Metanephros (tissue), 2 donors: ENCODE results near the gene ANKRD18B.

DNA sequence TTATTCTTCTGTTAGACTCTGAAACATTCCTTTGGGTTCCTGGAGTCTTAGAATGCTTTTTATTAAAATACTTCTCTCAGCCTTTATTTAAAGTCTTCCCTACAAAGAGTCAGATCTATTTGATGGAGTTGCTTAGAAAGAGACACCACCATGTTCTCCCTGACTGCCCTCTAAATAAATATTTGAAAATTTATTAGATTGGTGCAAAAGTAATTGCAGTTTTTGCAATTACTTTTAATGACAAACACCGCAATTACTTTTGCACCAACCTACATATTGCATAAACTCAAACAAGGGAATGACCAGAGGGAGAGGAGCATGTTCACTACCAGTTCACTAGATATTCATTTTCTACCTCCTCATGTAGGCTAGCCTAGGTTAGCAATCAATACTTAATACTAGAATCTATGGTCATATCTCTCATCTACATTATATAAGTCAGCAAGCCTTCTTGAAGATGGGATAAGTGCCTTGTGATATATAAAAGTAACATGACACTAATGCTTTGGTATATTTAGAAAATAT lies 1557.6 kb upstream of the LINGO2 start:
- RAMPAGE, long total RNA = no peak

DNA sequence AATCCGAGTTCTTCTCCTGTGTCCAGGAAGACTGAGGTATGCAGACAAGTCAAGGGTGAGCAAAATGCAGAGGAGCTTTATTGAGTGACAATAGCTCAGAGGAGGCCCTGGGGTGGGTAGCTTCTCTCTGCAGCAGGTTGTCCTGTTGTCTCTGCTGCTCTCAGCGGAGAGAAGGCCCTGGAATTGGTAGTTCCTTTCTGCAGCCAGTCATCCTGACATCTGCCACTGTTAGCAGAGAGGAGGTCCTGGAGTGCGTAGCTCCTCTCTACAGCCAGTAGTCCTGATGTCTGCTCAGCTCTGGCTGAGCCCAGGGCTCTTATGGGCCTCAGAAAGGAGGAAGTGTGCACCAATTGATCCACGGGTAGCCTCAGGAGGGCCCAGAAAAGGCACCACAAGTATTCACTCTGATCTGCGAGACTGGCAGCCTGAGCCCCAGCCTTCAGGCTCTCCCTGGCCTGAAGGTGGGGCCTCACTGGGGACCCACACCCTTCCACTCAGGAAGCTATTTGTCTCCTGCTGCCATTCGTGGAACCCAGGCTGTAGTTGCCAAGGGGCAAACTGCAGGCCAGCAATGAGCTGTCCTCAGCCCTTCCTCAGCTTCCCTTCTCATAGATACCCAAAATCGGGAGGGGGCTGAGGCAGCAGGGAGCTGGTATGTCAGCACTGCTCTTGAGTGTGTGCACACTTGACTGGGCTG lies 1049.6 kb upstream of the ACO1 start:
- RAMPAGE, long total RNA = no peak

GRCh38 chr9:31756451-31756937 lies 627.9 kb upstream of the ACO1 start:
- RAMPAGE, long total RNA = no peak

DNA sequence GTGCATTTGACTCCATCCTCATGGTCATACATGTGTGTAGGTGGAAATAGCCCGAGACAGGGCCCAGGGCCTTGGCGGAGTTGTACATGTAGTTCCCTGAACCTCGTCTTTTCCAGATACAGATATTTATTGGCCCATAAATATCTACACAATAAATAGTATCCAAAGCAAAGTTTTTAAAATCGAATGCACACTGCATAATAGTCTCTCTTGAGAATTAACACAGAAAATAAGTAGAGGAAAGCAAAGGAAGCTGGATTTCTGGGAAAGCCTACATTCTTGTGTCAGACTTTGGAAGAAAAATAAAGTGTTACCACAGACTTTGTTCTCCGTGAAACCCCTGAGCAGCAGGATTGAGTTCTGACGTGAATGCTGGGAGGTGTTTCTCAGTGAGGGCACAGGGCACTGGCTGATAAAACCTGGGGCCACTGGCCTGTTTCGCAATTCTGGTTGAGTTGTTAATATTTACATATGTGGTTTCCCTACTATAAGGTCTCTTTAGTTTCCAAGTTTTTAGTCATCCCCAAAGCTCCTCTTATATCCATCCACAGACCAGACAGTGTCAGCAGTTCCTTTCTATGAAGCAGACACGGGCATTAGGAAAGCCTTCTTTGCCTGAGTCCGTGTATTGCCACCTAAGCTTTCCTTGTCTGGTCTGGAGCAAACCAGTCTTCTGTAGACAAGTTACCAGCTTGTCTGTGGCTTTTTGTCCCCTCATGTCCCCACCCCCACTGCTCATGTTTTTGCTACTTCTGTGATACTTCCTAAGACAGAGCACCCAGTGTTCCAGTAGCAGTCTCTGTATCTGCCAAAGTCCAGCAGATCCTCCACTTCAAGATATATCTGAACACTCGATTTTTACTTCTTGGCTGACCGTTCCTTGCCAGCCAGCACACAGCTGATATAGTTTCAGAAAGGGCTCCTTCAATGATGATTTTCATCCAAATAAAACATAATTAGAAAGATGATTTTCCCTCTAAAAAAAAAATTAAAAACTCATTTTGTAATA lies 41.9 kb downstream of the ACO1 start:
- RAMPAGE, long total RNA = no peak

GRCh38 chr9:32551229-32552071 lies 677 bp upstream of the SMIM27 start:
- RAMPAGE, long total RNA = no peak

- RAMPAGE, long total RNA = no peak
Measured at GRCh38 chr9:33026743-33027039, 1.6 kb downstream of the DNAJA1 start.

DNA sequence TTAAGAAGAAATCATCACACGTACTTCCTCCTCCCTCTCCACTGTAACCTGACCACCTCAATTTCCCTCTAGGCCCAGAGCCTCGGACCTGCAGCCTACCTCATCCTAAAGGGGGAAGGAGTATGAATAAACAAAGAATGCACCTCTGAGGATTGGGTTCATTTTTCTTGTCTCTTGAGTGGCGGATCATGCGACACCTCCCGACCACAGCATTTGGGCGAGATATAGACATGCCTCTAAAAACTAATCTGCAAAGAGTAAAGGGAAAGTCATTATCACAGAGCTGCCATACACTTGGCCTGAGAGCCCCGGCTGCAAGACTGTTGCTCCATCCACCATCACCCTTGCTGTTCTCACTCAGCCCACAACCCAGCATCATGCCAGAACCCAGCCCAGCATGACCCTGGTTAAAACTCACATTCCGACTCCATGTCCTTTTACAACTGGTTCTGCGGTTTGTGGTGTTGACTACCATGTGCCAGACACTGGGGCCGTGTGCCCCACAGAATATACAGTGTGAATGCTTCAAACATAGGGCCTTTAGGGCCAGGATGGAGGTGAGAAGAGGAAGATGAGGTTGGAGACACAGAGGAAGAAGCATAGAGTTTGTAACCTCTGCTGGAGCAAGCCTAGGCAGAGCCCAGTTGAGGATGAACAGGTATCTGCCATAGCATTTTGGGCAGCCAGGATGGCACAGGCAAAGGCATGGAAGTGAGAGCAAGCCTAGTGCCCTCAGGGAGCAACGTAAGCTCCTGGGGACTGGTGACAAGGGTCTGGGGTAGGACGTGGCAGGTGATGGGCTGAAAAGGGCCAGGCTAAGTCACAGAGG lies 37.4 kb upstream of the SMU1 start:
- RAMPAGE, long total RNA = no peak

- RAMPAGE, long total RNA = no peak
Measured at GRCh38 chr9:33135536-33136075, 31.5 kb downstream of the B4GALT1 start.

GRCh38 chr9:33159981-33160354 lies 7.2 kb downstream of the B4GALT1 start:
- RAMPAGE, long total RNA = no peak

DNA sequence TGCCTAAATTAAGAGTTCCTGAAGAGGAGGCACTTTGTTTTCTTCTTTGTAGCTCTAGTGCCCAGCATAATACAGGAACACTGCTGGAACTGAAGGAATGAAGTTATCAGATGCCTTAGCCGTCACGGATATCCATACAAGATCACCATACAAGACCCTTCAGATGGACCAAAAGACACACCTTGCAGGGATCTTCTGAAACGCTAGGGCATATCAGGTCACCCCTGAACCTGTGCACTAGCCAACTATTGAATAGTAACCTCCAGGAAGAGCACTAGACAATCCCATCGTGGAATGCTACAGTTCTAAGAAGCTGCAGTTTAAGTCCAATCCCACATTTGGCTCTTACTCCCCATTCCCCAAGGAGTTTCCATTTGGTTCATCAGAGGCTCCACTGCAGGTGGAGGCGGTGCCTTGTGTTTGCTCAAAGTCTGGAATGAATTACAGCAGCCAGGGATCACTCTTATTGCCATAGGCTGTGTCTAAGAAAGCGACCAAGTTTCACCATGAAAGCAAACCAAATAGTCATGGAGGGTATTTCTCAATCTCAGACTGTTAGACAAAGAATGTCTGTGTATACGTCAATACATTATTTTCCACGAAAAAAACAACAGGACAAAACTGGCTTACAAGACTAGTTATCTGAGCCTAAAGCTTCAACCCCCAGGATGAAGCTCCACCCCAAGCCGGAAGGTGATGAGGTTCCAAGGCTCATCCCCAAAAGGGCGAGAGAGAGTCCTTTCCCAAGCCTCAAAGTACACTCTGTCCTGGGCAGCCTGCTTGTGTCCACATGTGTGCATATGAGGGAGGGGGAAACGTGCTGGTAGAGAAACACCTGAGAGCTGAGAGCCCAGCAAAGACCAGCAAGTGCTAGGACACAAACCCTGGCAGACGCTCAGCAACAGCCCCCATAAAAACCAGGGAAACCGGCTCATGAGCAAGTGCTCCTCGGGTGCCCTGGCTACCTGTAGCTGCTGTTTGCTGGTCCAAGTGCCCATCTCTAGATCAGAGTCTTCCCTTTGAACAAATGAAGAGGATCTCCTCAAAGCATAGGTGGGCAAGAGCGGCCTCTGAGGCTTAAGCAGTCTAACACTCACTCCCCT lies 4.4 kb downstream of the B4GALT1 start:
- RAMPAGE, long total RNA = no peak

GRCh38 chr9:33172160-33173166 lies 5.3 kb upstream of the B4GALT1 start:
- RAMPAGE, long total RNA = no peak

DNA sequence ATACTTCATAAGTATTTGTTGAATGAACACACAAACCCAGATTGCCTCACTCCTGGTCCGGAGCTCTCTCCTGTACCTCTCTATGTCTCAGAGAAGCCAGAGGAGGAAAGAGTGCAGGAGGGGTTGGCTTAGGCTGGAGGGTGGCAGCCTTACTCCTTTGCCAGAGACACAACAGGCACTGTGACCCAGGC lies 5.0 kb upstream of the SPINK4 start:
- RAMPAGE, long total RNA = no peak

- RAMPAGE, long total RNA = no peak
Measured at GRCh38 chr9:33244203-33244620, 4.2 kb downstream of the SPINK4 start.

DNA sequence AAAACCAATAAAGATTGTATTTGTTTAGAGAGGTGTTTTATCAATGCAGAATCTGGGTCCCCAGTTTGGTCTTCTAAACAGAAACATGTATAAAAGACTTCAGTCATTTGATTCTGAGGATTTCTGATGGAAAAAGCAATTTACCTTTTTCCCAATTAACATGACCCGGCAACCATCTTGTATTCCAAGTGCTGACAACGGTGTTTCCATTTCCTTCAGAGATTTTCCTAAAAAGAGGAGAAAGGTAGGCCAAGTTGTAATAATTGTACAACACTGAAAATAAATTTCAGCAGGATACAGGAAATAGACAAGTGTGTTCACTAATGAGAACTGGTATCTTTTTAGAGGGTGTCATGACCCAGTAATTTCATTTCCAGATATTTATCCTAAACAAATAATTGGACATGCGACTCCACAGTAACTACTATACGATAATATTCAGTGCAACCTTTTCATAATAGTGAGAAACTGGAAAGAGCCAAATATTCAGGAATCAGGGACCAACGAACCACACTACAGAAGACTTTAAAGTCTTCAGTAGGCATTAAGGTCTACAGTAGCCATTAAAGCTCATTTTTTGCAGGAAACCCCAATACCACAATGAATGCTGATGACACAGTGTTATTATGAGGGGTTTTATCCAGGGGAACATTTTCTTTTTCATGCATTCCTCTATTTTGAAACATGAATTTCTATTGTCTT lies 3.4 kb downstream of the BAG1 start:
- RAMPAGE, long total RNA = no peak

DNA sequence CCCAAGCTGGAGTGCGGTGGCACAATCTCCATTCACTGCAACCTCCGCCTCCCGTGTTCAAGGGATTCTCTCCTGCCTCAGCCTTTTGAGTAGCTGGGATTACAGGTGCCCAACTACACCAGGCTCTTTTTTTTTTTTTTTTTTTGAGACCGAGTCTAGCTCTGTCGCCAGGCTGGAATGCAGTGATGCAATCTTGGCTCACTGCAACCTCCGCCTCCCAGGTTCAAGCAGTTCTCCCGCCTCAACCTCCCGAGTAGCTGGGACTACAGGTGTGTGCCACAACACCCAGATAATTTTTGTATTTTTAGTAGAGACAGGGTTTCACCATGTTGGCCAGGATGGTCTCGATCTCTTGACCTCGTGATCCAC lies 20.0 kb downstream of the AQP7 start:
- RAMPAGE, long total RNA = no peak

- RAMPAGE, long total RNA = no peak
Measured at GRCh38 chr9:33523884-33525053, at the start of gene ANKRD18B. Gene ANKRD18B (plus strand): TSS chr9:33524251.

GRCh38 chr9:33721924-33722460 lies 73.4 kb upstream of the PRSS3 start:
- RAMPAGE, long total RNA = no peak

- RAMPAGE, long total RNA = no peak
Measured at GRCh38 chr9:33751408-33752714, 43.5 kb upstream of the PRSS3 start.

- RAMPAGE, long total RNA = no peak
Measured at GRCh38 chr9:33818153-33819203, 1.5 kb downstream of the UBE2R2 start.

DNA sequence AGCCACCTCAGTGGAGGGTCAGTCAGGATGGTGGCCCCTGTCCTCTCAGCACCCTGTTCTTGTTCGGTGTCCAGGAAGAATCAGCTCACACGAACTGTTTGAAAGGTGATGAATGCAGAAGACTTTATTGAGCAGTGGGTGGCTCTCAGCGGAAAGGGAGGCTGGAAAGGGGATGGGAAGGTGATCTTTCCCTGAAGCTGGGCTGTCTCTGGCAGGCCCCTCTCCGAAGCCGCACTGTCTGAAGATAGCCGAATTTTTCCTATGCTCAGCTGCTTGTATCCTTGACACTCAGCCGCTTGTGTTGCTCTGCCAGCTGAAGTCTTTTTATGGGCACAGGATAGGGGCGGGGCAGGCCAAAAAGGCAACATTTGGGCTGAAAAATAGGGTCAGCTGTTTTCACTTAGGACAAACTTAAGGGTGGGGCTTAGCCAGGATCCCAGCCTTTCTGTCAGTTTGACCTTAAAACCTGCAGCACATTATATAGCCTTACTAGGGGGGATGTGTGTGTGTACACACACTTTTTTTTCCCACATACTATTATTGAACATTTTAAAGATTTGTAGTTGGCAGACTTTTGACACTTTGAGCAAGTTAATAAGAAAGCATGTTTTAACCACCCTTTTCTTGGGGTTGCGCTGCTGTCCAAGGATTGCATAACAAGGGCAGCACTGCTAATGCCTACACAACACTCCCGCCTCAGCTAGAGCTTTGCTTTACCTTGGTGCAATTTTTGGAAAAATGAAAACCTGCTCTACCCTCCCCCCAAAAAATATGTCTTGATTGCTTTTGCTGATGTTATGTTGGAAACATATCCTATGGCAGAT lies 51.2 kb downstream of the UBE2R2 start:
- RAMPAGE, long total RNA = no peak